SK-N-MC (cell line): ENCODE results near the genes NBEAL1 and CD28.

DNA sequence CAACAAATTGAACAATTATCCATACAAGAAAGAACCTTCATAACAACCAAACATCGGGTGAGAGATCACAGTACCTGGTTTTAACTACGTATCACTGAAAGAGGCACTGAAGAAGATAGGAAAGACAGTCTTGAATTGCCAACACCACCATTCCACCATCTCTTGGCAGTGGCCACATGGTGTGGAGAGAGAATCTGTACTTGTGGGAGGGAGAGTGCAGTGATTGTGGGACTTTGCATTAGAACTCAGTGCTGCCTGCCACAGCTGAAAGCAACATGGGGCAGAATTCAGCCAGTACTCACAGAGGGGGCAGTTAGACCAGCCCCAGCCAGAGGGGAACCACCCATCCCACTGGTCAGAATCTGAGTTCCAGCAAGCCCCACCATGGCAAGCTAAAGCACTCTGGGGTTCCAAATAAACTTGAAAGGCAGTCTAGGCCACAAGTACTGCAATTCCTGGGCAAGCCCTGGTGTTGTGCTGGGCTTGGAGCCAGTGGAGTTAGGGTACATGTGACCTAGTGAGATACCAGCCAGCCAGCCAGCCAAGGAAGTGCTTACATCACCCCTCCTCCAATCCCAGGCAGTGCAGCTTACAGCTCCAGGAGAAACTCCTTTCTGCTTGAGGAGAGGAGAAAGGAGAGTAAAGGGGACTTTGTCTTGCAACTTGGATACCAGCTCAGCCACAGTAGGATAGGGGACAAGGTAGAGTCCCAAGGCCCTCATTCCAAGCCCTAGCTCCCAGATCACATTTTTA, 64.3 kb downstream of the ICA1L start:
- RRBS: no CpG with 5 or more reads among the region's 2 CpGs

DNA sequence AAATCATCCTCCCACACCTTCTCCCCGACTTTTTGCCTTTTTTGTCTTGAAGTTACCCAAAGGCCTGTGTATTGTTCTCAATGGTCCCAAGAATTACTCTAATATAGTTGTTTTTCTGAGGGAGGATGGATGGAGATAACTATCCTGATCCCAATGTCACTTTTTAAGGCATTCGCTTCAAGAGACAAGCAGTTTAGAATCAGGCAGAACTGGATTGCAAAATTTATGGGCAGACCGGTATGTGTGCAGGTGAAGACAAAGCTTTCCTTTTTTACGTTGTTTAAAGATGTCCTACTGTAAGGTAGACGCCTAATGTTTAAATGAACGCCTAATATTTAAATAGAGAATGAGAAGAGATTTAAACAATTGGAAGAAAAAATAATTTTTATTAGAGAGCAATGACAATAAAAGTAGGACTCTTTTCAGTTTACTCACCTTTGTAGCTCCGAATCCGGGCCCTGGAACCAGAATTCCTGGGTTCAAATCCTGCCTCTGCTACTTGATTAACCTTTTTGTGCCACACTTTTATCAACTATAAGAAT, 862 bp downstream of the CARF start:
- RRBS: no CpG with 5 or more reads among the region's 8 CpGs

GRCh38 chr2:203014298-203015060, at the start of gene NBEAL1:
Gene NBEAL1, plus strand, starts transcription at chr2:203014875.
- RRBS: 3% methylated on average over 19 of the region's 55 CpGs

- RRBS: no CpG with 5 or more reads among the region's 3 CpGs
Observed at GRCh38 chr2:203082983-203083663, 68.4 kb downstream of the NBEAL1 start.

DNA sequence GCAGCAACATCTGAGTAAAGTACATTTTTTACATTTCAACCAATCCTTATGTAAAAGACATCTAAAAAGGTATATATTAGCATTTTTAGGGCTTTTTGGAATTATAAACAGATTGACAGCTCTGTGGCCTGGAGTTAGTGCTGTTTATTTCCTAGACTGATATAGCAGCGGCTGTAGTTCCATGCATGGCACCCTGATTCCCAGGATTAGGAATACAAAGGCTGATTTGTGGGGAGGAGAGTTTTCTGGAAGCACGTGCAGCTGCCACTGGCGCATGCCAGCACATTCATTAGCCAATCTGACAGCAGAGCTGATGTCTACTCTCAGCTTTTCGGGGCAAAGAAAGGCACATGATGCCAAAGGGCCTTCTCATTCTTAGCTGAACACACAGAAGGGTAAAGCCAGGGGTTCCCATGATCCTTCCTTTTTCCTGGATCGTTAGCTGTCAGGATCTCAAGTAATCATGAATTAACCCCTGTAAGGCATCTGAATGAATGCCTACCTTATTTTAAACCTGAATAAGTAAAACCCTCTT, 45.7 kb upstream of the RAPH1 start:
- RRBS: no CpG with 5 or more reads among the region's 5 CpGs

DNA sequence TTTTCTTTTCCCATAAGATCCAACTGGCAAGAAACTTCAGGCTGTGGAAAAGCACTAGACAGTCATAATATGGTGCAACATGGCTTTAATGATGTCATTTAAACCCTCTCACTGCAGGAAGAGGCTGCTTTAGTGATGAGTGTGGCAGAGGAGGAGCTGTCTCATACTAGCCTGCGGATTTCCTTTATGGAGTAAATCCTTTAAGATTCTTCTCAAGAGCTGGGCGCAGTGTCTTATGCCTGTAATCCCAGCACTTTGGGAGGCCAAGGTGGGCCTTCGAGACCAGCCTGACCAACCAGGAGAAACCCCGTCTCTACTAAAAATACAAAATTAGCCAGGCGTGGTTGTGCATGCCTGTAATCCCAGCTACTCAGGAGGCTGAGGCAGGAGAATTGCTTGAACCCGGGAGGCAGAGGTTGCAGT, 83.2 kb upstream of the CD28 start:
- RRBS: no CpG with 5 or more reads among the region's 6 CpGs

DNA sequence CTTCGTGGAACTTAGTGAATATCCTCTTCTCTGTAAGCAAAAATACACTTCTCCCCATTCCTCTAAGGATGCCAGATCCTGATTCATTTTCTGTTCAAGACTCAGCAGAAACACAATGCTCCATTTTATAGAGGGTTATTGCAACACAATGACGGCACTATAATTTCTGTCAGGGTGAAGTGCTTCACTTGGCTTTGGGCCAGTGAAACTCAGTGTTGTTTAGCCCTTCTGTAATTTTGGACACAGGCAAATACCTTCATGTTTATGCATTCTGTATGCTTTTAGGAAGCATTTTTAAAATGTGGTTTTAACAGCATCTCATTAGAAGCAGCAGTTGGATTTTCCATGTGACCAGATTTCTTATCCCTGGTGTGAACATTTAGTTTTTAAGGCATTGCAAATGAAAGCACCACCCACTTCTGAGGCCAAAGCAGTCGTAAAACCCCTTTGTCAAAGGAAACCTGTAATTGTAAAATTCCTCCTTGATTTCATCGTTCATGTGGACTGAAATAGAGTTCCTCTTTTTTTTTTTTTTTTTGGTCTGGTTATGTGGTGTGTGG, 56.5 kb upstream of the CD28 start:
- RRBS: no CpG with 5 or more reads among the region's 4 CpGs

DNA sequence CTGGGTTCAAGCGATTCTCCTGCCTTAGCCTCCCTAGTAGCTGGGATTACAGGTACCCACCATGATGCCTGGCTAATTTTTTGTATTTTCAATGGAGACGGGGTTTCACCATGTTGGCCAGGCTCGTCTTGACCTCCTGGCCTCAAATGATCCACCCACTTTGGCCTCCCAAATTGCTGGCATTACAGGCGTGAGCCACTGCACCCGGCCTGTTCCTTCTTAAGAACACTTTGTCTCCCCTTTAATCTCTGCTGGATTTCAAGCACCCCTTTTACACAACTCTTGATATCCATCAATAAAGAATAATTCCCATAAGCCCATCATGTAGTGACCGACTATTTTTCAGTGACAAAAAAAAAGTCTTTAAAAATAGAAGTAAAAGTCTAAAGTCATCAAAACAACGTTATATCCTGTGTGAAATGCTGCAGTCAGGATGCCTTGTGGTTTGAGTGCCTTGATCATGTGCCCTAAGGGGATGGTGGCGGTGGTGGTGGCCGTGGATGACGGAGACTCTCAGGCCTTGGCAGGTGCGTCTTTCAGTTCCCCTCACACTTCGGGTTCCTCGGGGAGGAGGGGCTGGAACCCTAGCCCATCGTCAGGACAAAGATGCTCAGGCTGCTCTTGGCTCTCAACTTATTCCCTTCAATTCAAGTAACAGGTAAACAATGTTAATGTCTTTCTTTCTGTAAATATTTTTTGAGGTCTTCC, at the start of gene CD28:
CD28 (plus strand) TSS at position 549 of the 708 bp plus-strand sequence.
- RRBS: no CpG with 5 or more reads among the region's 14 CpGs

DNA sequence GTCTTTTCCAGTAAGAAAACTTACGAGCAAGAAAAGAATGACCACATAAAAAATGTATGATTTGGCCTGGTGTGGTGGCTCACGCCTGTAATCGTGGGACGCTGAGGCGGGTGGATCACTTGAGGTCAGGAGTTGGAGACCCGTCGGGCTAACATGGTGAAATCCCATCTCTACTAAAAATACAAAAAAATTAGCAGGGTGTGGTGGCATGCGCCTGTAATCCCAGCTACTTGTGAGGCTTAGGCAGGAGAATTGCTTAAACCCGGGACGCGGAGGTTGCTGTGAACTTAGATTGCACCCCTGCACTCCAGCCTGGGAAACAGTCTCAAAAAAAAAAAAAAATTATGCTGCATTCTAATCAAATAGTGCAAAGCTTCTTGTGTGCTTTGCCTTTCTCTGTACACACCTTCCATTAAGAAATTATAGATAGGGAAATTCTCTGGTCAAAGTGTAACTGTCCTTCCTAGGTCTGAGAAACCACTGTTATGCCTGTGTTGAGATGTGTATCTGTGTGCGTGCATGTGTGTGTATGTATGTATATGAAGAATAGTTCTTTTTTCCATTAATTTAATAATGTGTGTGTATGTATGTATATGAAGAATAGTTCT, 2.4 kb downstream of the CD28 start:
- RRBS: no CpG with 5 or more reads among the region's 12 CpGs

GRCh38 chr2:203717758-203718599, 11.5 kb downstream of the CD28 start:
- RRBS: no CpG with 5 or more reads among the region's 4 CpGs

DNA sequence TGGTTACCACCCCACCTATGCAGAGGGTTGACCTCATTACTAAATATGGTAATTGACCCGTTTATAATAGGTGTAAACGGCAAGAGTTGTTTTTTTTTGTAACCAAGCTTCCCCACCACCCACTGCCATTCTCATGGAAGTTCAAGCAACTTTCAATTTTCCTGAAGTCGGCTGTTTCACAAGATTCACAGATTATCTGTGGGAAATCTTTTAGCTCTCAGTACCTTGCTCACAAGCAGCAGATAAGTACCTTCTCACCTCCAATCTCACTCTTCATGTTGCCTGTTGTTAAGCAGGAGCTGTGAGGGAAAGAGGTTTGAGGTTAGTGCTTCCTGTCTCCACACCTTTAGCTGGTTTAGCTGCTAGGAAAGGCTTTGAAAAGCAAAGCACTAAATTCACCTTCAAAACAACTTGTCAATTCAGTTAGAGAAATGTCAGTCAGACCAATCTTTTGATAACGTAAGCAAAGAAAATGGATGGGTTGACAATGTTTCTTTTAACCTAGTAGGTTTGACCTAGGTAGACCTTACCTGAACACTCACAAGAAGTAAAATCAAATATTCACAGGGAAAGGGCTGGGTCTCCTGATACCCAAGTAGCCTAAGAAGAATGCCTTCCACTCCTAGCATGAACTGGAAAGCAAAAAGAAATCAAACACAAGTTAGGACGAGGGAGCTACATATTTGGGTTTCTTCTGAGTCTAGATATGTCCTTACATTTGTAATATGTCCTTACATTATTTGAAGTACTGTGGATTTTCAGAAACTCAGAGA, 13.7 kb downstream of the CD28 start:
- RRBS: no CpG with 5 or more reads among the region's 5 CpGs

DNA sequence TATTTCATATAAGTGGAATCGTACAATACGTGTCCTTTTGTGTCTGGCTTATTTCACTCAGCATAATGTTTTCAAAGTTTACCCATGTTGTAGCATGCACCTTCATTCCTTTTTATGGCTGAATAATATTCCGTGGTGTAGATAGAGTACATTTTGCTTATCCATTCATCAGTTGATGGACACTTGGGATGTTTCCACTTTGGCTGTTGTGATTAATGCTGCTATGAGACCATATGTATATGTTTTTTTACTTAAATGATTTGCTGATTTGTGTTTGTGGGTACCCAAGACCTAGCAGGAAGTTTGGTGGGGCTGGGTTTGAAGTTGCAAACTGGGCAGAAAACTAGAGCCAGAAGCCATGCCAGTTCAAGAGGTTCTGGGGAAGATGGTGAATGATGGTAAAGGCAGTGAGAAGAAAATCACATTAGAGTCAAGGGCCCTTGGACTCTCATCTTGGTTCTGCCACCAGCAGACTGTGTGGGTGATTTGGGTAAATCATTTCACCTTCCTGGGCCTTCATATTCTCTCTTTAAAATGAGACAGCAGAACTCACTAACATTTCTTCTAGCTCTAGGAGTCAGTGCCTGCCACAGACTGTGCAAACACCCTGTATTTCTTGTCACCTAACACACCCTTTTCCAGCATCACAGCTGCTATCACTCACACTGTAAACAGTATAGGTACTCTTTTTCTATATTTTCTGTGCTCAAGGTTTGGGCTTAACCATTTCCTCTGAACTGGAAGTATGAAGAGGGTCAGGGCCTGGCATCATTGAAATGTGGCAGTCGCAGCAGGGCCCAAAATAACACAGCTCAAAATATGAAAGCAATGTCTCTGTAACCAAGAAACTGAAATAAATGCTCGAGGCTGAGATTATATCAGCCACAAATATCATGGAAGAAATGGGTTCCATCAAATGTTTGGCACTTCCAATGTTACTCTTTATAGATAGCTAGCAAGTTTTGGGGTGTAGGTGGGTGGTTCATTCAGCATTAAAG, 8.4 kb upstream of the CTLA4 start:
- RRBS: no CpG with 5 or more reads among the region's 5 CpGs

GRCh38 chr2:203860917-203861576, 6.5 kb upstream of the CTLA4 start:
- RRBS: no CpG with 5 or more reads among the region's 4 CpGs

- RRBS: no CpG with 5 or more reads among the region's 8 CpGs
Observed at GRCh38 chr2:204110362-204110876, 173.9 kb downstream of the ICOS start.

- RRBS: no CpG with 5 or more reads among the region's 1 CpG
Observed at GRCh38 chr2:204665213-204665772, 120.0 kb downstream of the PARD3B start.

DNA sequence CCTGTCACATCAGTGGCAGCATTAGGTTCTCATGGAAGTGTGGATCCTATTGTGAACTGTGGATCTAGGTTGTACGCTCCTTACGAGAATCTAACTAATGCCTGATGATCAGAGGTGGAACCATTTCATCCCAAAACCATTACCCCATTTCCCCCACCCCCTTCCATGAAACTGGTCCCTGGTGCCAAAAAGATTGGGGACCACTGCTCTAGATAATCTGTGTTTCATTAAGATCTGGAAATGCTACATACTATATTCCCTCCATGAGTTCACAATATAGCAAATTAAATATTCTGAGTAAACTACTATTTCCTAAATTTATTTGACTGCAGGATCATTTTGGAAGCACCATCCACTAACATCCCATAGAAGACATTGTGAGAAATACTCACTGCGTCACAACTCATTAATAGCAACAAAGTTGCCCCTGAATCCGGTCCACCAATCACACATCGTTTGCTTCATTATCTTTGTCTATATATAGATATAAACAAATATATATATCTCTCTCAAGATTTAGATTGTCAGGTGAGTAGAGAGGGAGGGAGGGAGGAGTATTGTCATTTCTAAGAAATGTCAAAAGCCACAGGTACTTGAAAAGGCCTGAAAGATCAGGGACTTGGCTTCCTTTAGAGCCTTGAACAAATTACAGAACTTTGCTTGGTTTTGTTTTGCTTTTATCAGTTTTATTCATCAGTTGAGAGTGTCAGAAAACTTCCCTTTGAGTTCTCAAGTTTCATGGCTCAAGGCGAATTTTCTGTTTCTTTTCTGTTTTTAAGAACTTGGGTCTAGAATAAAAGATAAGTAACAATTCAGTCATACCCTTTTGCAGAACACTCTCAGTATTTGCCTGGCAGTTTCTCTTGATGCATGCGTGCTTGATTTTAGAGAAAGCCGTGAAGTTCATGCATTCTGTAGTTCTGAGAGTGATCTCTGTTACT, 531.6 kb downstream of the PARD3B start:
- RRBS: no CpG with 5 or more reads among the region's 8 CpGs

GRCh38 chr2:205565732-205566553, 116.4 kb upstream of the NRP2 start:
- RRBS: no CpG with 5 or more reads among the region's 5 CpGs

- RRBS: no CpG with 5 or more reads among the region's 5 CpGs
Observed at GRCh38 chr2:205679859-205680621, 2.3 kb upstream of the NRP2 start.

- RRBS: no CpG with 5 or more reads among the region's 3 CpGs
Observed at GRCh38 chr2:205698851-205699309, 16.6 kb downstream of the NRP2 start.

DNA sequence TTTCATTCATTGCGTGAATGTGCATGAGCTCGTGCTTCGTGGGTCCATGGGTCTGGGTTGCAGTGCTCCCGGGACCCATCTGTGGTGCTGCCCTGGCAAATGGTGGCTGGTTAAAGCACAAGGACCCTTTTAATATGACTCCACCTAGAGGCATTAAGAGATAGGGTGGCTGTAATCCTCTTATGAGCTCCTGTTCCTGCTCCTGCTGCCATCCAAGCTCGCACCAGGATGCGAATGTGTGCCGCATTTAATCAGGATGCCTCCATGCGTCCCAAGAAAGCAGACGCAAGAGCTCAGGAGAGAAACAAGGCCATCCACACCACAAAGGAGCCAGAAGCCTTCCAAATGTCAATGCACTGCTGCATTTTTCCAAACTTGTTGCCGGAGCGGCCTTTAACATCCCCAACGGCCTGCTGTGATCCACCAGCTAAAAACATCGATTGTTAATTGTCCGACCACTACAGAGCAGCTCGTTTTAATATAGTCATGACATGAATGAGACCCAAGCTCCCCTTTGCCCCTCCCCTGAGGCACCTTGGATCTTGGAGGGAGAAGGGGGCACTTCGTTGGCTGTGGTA, 39.2 kb downstream of the NRP2 start:
- RRBS: no CpG with 5 or more reads among the region's 16 CpGs